ENCODE measurements around a stretch of chr3.

- RRBS = no CpG with 5 or more reads among the region's 4 CpGs
Observed at GRCh38 chr3:27209976-27210475, 159.2 kb downstream of the NEK10 start.

- RRBS = no CpG with 5 or more reads among the region's 2 CpGs
Observed at GRCh38 chr3:27317082-27317715, 52.0 kb downstream of the NEK10 start.

DNA sequence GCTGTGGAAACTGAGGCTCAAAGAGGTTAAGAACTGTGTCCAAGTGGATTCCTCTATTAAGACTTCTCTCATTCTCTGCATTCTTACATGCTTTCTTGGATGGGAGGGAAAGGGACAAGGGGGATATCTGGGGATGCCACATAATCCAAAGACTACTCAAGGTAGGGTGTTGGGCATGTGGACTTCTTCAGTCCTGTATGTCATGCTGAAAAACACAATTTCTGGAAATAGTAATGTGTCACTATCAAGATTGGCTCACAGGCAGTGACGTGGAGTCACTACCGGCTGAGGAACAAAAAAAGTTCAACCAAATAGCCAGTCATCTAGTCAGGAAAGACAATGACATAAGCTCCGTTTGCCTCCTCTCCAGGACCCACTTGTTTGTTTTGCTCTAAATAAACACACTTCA is 99.2 kb downstream of the EOMES start:
- RRBS = no CpG with 5 or more reads among the region's 3 CpGs

DNA sequence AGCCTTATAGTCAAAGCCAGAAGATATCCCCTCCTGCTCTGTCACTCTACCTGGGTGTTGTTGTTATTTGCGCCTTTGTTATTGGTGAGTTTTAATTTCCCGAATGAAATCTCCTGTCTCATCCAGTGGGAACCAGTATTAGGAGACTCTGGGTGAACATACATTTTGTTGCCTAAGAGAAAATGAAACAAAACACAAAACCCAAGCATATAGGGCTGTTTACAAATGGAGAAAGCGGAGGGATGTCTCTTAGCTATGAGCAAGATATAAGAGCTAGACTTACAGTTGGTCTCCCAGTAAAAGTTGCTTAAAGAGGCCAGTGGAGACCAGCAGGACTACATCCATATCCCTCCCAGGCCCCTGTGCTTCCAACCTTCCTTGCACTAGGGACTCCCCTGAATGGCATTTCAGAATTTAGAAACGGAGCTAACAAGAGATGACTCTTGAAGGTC is 2.8 kb downstream of the EOMES start:
- RRBS = no CpG with 5 or more reads among the region's 4 CpGs

GRCh38 chr3:28136812-28137228 is 104.6 kb upstream of the CMC1 start:
- RRBS = no CpG with 5 or more reads among the region's 1 CpG

GRCh38 chr3:28667843-28668495 is 319.3 kb upstream of the AZI2 start:
- RRBS = no CpG with 5 or more reads among the region's 5 CpGs

DNA sequence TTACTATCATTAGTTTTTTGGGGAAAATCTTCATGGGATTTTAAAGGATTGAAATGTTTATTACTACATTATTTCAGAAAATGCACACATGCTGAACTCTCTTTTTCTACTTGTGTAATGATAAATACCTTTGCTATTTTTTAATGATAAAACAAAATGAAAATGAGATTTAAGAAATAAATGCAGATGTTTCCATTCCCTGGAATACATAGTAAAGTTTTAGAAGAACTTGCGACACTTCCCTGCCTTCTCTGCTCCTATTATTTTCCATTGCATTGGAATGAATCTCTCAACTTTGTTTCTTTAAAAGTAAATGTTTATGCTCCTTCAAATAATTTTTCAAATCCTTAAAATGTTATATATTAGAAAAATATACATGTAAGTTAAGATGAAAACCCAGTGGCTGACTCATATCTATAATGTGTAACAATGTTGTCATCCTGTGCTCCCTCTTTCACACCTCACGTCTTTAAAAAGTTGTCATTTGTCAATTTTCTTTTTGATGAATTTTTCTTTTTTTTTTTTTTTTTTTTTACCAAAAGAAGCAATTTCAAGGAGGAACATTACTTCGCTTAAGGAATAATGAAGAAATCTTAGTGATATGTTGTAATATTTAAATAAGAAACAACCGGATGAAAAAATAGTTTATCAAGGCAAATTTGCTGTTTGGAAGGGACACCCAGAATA is 3.6 kb downstream of the RBMS3 start:
- RRBS = no CpG with 5 or more reads among the region's 4 CpGs

GRCh38 chr3:29372862-29374093 is 92.4 kb downstream of the RBMS3 start:
- RRBS = no CpG with 5 or more reads among the region's 4 CpGs

DNA sequence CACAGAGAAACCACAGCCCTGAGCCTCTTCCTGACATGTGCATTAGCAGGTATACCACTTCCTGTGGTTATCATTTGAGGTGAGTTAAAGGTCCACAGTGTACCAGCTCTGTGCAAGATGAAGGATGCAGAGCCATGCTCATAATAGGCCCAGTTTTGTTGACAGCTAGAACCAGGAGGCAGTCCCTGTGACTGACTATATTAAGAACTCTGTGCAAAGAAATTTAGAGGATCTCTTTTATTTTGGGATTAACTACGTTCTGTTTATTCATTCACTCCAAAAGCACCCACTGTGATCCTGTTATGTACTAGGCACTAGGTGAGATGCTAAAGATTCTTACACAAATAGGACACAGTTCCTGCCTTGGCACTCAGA is 252.2 kb upstream of the TGFBR2 start:
- RRBS = no CpG with 5 or more reads among the region's 1 CpG

DNA sequence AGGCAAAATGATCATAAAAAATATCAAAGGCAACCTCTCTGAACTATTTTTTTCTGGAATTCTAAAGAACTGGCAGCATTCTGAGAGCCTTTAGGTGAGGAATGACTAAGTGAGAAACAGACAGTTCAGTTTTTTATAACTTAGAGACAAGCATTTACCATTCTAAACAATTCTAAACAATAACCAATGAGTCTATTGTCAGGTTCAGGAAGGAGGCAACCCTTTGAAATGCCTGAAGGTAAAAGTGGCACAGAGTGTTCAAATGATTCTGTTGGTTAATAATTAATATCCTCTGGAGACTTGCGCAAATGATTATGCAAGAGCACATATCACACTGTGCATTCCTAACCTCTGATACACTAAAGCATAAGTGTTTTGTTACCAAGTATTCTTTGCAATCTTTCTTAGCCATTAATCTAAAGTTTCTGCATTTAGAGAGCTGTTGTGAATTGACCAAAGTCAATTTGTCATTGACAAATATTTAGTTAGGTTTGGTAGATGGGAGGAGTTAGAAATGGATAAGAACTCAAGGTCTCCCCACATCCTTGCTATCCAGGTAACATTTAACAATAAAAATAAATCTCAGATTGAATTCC is 9.2 kb upstream of the TGFBR2 start:
- RRBS = no CpG with 5 or more reads among the region's 1 CpG

DNA sequence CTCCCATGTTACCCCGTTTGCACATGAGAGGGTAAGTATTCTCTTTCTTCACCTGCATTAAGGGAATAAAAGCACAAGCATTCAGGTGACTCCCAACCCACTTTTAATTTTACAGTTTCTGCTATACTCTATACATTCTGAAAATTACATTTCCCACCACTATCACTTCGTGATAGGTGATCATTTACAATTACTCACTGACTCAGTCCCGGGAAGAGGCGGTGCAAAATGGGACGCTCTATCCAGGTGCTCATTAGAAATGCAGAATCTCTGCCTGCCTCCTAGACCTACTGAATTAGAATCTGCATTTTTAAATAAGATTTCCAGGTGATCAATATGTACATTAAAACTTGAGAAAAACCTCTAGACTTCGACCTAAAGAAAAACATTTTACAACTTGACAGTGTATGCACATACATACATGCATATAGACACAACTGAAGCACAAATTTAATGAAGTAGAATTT is 691 bp upstream of the TGFBR2 start:
- RRBS = no CpG with 5 or more reads among the region's 6 CpGs

- RRBS = no CpG with 5 or more reads among the region's 1 CpG
Observed at GRCh38 chr3:30614829-30615247, 8.4 kb downstream of the TGFBR2 start.

GRCh38 chr3:30629258-30630303 is 23.2 kb downstream of the TGFBR2 start:
- RRBS = no CpG with 5 or more reads among the region's 8 CpGs

- RRBS = no CpG with 5 or more reads among the region's 7 CpGs
Observed at GRCh38 chr3:30631239-30631926, 25.0 kb downstream of the TGFBR2 start.

GRCh38 chr3:30643465-30644082 is 37.2 kb downstream of the TGFBR2 start:
- RRBS = no CpG with 5 or more reads among the region's 2 CpGs

DNA sequence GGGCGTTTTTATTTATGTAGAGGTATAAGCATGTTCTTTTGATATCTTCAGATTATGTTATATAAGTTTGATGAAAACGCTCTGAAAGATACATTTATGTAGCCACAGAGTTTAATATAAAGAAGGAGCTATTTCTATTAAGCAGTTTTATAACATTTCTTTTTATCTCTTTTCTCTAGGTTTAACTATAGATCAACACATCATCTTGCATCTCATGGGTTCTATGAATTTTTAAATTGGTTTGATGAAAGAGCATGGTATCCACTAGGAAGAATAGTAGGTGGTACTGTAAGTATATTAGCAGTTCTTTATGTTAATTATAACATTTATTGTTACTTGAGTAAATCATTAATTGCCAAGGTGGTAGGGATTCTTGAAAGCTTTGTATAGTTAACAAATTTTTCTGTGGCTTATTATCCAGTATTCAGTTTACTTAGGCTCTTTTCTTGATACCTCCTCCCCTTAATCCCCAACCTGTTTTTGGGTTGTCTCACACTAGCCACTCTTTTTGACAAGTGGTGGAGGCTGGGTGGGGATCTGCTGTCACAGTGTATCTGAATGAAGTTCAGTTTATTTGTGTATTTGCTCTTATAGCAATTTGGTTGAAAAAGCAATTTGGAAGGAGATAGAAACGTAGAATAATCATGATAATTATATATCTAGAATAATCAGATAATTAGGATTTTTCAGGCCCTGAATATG is 43.6 kb downstream of the STT3B start:
- RRBS = no CpG with 5 or more reads among the region's 3 CpGs

DNA sequence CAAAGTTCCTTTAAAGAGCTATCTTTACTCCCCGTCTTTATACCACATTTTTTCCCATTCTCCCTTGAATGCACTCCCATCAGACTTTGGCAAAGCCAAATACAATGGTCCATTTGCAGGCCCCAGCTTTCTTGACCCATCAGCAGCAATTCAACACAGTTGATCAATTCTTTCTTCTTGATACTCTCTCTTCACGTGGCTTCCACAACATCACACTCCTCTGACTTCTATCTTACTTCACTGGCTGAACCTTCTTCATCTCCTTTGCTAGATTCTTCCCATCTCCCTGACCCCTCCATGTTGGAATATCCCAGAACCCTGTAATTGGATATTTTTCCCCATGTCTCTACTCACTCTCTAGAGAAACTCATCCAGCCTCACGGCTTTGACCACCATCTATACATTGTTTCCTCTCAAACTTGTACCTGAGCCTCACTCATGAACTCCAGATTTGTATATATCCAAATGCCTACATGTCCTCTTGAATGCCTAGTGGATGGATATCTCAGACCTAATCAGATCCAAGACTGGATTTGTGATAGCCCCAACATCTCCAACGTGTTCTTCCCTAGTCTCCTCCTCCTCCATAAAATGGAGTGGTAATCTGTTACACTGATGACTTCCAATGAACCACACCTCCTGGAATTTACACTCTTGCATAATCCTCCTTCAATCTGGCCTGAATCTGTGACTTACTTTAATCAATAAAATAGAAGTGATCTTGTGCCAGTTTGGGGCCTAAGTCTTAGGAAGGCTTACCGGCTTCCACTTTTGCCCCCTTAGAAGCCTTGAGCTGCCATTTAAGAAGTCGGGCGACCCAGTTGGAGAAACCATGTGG is 163.9 kb downstream of the STT3B start:
- RRBS = no CpG with 5 or more reads among the region's 7 CpGs

GRCh38 chr3:31856513-31856712 is 124.6 kb downstream of the OSBPL10 start:
- RRBS = no CpG with 5 or more reads among the region's 2 CpGs

- RRBS = no CpG with 5 or more reads among the region's 2 CpGs
Observed at GRCh38 chr3:31917429-31917856, 63.6 kb downstream of the OSBPL10 start.

GRCh38 chr3:32201106-32201773 is 37.2 kb upstream of the CMTM8 start:
- RRBS = 93% methylated on average over 2 of the region's 10 CpGs